Kidney (tissue), 2 donors: ENCODE measurements around a stretch of chr21.

DNA sequence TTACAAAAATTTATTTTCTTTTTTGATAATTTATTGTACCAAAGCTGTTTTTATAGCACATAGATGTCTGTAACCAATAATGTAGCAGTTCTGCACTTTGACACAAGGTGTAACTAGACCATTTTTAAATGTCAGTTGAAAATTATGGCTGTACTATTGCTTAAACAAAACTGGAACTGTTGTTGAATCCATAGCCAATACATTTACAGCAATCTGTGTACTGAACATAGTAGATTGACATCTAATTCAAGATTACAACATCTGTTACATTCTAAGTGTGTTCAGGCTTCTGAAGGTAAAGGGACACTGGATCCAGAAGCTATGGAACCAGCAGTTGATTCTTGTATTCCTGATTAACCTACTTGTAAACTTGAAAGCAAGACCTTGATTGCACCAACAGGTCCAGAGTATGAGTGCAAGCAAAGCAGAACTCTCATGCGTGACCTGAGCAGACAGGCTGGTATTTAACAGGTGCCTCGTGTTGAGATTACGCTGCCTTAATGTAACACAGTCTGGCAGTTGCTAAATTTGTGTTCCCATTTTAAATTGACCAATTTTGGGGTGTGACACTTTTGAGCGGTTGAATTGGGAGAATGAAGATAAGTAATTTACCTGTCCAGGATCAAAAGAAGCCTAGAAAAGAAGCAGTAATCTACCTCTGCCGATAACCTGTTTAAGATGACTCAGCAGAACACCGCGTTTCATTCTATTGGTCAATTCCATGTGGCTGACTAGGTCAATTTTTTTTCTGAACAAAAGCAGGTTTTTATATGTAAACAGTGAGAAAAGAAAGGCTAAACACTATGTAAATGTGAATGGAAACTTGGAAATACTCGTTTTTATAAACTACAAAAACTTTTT is 147.4 kb downstream of the DYRK1A start:
- PRO-cap, result no peak
- RRBS, result no CpG with 5 or more reads among the region's 8 CpGs

- PRO-cap, result no peak
- RRBS, result no CpG with 5 or more reads among the region's 3 CpGs
These were observed 214.0 kb downstream of the DYRK1A start for GRCh38 chr21:37580475-37581062.

DNA sequence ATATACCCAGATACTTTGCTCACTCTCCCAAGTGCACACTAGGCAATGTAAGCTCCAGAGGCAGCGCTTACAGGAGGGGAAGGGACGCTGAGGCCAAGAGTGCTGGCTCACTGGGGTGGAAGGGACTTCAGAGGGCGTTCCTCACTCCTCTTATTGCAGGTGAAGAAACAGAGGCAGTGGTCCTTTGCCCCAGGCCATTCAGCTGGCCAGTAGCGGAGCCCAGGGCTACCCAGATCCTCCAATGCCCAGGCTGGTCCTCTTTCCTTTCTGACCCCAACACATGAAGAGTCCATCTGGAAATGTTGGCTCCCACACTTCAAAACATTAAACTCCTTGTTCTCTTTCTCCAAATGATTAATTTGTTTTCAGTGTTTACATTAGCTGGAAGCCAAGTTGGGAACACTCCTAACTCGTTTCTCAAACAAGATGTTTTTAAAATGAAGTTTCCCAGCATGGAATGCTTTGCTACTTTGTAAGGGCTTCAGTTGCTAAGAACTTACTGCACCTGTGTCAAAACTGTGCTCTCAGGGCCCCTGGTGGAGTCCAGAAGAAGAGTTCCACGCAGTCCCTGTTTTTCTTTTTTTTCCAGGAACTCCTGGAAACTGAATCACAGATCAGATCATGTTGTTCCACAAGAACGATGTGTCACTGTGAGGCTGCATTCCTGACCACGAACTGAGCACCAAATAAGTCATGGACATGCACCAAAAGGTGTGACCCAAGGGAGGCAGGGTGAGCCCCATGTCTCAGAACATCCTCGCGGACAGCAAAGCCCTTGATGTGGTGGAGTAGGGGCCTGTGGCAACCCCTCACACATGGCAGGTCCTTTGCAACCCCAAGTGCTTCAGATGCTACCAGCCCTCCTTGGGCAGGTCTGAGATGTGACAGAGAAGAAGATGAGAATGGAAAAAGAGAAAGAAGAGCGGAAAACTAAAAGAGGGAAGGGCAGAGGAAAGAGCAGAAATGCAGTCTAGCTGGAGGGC is 257.4 kb downstream of the KCNJ6 start:
- PRO-cap, result no peak
- RRBS, result no CpG with 5 or more reads among the region's 11 CpGs

- PRO-cap, result no peak
- RRBS, result no CpG with 5 or more reads among the region's 1 CpG
These were observed 58.8 kb downstream of the KCNJ6 start for GRCh38 chr21:37857489-37857842.

GRCh38 chr21:38495696-38496271 is 2.5 kb downstream of the ERG start:
- PRO-cap, result no peak
- RRBS, result no CpG with 5 or more reads among the region's 4 CpGs

DNA sequence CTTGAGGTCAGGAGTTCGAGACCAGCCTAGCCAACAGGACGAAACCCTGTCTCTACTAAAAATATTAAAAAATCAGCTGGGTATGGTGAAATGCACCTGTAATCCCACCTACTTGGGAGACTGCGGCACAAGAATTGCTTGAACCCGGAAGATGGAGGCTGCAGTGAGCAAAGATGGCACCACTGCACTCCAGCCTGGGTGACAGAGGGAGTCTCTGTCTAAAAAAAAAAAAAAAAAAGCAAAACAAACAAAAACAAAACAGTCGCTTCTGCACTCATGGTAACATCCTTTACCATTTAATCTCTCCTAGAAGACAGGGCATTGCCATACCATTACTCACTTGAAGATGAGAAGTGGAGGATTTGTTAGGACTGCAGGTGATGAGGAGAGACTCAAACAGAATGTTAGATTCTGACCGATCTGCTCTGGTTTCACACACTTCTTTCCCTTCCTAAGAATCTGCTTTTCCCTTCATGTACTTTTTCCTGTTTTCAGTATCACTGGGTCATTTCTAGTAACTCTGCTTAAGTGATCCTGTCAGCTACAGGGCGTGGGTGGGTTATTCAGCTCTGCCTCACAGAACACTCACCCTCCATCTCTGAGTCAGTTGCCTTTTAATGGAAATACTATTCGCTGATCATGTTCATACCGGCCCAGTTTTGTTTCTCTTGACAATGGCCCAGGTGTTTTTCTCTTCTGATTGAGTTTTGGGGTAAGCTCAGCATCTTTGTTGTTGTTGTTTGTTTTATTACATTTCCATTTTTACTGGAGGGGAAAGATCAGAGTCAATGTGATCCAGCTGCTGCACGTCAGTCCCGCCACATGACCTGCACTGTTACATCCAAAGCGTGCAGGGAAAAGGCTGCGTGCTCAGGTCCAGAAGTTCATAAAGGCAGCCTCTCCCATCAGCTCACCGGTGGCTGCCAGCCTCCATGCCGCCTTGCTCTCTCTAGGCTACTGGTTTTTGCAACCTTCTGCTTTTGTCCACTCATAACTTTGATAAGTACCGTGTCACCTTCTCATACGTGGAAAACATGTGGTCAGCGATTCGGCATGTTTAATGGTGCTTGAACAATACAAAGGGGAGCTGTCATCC is 148.1 kb upstream of the ERG start:
- PRO-cap, result unidirectional peak, minus-strand start at position 445 of the sequence
- RRBS, result no CpG with 5 or more reads among the region's 19 CpGs

DNA sequence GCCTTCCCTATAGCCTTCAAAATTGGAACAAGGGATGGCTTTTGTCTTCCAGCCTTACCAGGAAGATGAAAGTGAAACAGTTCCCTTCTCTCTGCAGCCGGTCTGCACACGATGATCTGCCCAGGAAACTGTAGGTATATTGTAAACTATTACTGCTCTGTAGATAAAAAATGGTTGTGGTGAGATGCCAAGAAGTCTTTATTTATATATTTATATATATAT is 65.6 kb upstream of the ETS2 start:
- PRO-cap, result no peak
- RRBS, result no CpG with 5 or more reads among the region's 2 CpGs

GRCh38 chr21:38808366-38809092 is 2.8 kb downstream of the ETS2 start:
- PRO-cap, result no peak
- RRBS, result no CpG with 5 or more reads among the region's 4 CpGs

- PRO-cap, result no peak
- RRBS, result no CpG with 5 or more reads among the region's 3 CpGs
These were observed 4.2 kb downstream of the ETS2 start for GRCh38 chr21:38809921-38810372.

GRCh38 chr21:38812940-38813684 is 7.4 kb downstream of the ETS2 start:
- PRO-cap, result no peak
- RRBS, result no CpG with 5 or more reads among the region's 6 CpGs

DNA sequence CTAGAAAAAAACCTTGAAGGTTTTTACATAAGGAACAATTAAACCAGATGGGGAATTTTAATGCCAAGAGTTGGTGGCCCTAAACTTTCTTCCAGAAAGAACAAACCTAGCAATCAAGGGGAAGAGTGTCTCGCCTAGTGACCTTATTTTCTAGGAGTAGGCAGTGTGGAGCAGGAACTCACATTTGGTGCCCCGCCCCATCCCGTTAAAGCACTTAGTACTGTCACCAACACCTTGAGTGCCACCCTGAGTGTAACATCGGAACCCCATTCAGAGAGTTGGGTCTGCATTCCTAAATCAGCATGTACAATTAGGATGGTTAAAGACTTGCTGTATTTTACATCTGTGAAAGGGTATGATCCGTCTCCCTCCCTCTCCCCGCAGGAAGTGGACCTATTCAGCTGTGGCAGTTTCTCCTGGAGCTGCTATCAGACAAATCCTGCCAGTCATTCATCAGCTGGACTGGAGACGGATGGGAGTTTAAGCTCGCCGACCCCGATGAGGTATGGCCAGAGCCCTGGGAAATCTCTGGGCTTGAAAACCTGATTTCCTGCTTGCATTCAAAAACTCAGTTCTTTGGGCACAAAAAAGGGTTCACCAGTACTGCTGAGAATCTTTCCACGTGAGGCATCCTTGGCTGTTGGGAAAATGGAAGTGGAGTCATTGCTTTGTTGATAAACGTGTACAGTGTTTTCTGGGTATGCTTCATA is 15.6 kb downstream of the ETS2 start:
- PRO-cap, result no peak
- RRBS, result no CpG with 5 or more reads among the region's 12 CpGs

GRCh38 chr21:38918321-38919282 is 112.9 kb downstream of the ETS2 start:
- PRO-cap, result no peak
- RRBS, result no CpG with 5 or more reads among the region's 5 CpGs

GRCh38 chr21:38948608-38949351 is 143.1 kb downstream of the ETS2 start:
- PRO-cap, result no peak
- RRBS, result no CpG with 5 or more reads among the region's 4 CpGs

- PRO-cap, result no peak
- RRBS, result no CpG with 5 or more reads among the region's 8 CpGs
These were observed 88.3 kb downstream of the PSMG1 start for GRCh38 chr21:39094901-39095499.

DNA sequence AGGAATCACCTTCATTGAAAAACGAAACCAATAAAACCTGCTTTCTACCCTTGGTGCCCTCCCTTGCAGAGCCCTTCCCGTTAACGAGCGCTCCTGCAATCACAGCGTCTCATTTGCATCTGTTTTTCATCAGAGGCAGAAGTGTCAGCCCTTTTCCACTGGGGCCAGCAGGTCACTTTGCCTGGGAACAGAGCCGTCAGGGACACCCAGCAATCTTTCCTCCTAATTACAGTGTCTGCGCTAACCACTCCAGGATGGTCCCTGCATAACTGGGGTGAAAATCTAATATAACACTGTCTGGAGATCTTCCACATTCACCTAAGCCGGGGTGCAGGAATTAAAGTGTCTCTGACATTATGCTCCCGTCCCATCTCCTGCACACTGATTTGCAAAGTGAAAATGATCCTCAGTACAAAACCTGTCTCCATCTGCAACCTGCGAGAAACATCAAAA is 85.2 kb downstream of the PSMG1 start:
- PRO-cap, result no peak
- RRBS, result no CpG with 5 or more reads among the region's 10 CpGs

DNA sequence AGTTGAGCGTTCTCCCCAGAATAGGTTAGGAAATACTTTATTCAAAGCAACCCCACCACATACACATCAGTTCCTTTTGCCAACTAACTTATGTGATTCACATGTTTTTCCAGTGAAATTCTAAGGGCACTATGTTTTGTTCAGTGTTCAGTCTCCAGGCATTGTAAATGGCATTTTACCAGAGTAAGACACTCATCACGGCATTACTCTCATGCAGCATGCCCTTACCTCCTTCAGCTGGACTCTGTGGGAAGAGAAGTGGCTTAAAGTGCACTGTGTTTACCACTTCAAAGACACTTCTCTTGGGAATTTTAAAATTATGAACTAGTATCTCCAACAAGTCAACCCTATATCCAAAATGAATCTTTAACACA is 5.5 kb upstream of the PSMG1 start:
- PRO-cap, result no peak
- RRBS, result no CpG with 5 or more reads among the region's 2 CpGs

DNA sequence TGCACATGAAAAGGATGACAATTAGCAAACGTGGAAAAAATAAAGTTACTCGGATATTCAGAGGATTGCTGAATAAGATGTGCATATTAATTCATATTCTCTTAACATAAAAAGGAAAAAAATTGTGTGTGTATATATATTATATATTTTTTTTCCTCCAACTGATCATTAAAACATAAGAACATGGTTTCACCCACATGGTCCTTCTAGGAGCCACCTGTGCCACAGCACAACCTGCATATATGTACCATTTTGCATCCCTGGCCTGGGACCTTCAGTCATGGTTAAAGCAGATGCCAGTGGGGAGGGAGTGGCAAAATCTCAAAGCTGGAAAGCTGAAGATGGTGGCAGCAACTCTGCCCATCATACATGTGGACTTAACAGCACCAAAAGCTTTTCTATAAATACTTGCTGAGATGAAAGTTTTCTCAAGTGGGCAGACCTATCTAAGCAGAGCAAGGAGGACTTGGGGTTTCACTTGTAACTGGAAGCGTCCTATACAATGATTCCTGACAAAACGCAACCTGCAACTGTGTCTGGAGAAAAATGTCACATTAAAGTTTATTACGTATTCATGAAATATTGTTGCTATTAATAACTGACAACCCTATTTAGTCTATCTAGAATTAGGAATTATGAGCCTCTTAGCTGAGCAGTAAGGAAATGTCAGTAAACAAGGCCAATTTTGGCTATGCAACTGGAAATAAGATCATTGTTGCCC is 47.1 kb downstream of the BRWD1 start:
- PRO-cap, result no peak
- RRBS, result no CpG with 5 or more reads among the region's 5 CpGs

- PRO-cap, result no peak
- RRBS, result no CpG with 5 or more reads among the region's 4 CpGs
These were observed 2.3 kb downstream of the BRWD1 start for GRCh38 chr21:39311281-39311480.

DNA sequence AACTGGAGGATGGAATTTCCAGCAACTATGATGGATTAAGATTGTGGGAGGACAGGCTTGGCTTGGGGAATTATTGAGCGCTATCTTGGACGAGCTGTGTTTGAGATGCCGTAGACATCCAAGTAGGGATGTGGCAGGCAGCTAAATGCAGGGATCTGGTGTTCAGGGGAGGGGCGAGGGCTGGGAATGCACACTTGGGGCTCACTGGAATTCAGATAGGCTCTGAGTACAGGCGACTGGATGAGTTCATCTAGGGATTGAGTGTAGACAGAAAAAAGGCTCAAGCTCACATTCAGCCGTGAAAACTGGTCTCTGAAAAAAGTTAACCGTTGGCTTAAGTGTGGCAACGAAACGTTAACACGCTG is 798 bp downstream of the LCA5L start:
- PRO-cap, result no peak
- RRBS, result no CpG with 5 or more reads among the region's 10 CpGs

DNA sequence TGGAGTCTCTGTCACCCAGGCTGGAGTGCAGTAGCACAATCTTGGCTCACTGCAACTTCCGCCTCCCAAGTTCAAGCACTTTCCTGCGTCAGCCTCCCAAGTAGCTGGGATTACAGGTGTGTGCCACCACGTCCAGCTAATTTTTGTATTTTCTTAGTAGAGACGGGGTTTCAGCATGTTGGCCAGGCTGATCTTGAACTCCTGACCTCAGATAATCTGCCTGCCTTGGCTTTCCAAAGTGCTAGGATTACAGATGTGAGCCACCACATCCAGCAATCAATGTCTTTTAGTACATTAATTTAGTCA is 34.9 kb downstream of the SH3BGR start:
- PRO-cap, result no peak
- RRBS, result no CpG with 5 or more reads among the region's 4 CpGs